Penis (tissue), 1 donor: ENCODE measurements around a stretch of chr13.

GRCh38 chr13:21458240-21458683 lies 841 bp downstream of the ZDHHC20 start:
- PRO-cap: no peak

DNA sequence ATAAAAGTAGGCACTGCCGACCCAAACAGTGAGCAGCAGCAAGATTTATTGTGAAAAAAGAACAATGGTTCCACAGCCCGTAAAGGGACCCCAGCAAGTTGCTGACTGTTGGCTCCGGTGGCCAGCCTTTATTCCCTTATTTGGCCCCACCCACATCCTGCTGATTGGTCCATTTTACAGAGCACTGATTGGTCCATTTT lies 161.6 kb downstream of the FGF9 start:
- PRO-cap: no peak

GRCh38 chr13:21930567-21931198 lies 259.8 kb downstream of the FGF9 start:
- PRO-cap: no peak

GRCh38 chr13:22017262-22017676 lies 346.4 kb downstream of the FGF9 start:
- PRO-cap: no peak

DNA sequence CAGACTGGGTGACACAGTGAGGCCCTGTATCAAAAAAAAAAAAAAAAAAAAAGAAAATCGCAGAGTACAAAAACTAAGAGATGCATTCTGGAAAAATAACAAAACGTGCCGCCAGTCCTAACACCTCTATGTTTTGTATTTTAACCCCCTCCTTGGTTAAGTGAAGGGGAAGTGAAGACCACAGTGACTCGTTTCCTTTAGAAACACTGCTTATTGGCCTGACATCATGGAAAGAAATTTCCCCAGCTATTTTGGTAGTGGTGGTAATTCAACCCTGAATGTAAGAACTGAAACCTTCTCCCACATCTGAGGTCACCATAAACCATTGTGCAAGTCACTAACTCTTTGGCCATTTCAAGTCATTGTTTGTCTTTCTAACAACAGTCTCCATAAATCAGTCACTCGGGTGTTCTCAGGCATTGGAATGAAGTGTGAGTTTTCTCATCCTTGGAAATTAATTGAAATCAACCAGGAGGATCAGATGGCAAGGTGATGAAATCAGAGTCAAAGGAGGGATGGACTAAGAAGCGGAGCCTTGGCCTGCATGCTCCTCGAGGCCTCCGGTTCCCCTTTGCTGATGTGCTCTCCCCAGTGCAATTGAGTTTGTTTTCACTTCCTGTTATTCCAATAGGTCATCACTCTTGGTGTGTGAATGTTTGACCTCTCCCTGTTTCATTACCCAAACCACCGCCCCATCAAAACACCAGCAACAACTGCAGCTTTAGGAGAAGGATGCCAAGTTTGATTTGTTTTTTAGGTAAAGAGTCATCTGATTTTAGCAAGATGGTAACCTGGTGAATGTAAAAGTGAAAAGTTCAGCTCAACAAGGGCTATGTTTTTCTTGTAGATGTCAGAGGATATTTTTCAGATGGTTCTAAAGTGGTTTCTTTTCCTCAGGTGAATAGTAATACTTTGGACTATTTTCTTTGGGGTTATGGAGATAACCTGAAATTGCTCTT lies 444.0 kb downstream of the FGF9 start:
- PRO-cap: no peak

DNA sequence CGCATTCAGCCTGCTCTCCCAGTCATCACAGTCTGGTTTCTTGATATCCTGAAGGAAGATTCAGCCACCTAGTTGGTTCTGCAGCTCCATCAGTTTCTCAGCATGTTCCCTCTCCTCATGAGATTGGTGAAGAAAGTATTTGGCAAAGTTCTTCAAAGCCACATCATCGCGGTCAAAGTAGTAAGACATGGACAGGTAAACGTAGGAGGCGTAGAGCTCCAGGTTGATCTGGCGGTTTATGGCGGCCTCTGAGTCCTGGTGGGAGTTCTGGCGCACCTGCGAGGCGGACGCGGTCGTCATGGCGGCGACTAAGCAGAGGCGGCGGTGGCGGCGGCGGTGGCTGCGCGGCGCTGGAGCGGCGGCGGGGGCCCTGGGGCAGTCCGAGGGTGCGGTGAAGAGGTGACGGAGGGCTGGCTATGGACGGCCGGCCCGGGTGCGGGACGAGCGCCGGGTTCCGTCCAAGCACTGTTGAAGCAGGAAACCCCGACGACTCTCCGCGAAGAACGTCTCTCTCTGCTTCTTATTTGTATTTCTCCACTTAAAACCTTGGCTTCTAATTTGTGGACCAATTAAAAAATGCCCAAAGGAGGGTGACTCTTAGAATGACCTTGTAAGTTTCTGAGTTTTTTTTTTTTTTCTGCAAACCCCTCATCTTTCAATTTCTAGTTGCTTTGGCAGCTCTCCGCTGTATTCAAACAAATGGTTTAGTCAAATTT lies 484.3 kb upstream of the SGCG start:
- PRO-cap: no peak

- PRO-cap: no peak
Measured at GRCh38 chr13:22837929-22838335, 342.8 kb upstream of the SGCG start.

DNA sequence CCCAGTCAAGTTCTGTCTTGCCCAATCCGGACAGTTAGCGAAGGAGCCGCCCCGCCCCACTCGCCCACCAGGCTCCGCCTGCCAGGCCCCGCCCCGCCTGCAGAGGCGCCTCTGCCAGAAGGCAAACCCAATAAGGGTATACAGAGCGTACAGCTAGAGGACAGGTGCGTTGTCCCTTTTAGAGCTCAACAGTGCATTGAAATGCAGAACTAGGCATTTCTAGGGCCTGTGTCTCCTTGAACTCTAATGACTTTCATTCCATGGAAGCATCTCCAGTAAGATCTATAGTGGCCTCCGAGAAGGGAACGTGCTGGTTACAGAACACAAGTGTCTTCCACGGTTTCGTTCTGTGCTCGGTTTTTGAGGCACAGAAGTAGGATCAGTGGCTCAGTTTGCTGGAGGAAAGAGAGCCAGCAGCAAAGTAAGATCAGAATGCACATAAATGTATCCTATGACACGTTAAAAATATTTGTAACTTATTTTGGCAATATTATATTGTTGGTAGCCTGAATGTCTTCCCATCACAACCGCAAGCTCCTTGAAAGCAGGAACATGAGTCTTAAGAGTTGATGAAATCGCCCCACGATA lies 57.7 kb downstream of the SACS start:
- PRO-cap: no peak

- PRO-cap: no peak
Measured at GRCh38 chr13:23411048-23412095, 22.1 kb downstream of the SACS start.

DNA sequence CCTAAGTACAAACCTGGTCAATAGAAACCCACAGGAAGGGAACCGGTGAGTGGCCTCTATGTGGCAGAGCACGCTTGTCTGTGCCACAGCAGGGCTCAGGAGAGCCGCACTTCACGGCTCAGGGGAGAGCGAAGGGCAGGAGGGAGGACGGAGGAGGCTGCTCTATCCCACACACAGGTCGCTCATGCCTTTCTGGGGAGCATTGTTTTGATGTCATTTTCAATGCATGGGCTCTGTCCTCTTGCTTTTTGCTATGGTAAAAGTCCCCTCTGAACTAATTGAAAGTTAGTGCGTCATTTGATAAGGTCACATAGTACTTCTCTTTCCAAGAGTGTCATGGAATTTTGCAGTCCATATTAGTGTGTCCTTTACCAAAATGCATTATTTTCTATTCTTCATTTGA lies 57.3 kb downstream of the TNFRSF19 start:
- PRO-cap: no peak

DNA sequence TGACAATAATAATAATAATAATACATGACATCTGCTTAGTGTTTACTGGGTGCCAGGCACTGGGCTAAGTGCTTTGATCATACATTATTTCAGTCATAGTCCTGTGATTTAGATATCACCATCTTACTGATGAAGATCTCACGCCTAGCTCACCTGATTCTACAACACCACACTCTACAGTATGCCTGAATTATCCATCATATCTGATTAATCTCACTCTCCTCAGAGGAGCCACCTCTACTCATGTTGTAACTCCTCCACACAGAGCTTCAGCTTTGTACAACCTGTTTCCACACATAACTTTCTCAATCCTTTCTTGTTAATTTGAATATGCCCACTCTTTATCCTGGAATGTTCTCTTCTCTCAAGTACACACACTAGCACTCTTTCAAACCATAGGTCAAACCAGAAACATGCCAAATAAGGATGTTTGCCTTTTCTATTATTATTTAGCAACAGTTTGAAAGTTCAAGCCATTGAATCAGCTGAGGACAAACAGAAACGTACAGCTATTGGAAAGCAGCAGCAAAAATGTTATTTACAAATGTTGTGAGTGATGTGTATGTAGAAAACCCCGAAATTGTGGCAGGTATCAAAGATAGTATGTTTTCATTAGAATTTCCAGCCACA lies 110.4 kb downstream of the MIPEP start:
- PRO-cap: no peak

- PRO-cap: no peak
Measured at GRCh38 chr13:23945708-23946094, 56.5 kb upstream of the MIPEP start.

DNA sequence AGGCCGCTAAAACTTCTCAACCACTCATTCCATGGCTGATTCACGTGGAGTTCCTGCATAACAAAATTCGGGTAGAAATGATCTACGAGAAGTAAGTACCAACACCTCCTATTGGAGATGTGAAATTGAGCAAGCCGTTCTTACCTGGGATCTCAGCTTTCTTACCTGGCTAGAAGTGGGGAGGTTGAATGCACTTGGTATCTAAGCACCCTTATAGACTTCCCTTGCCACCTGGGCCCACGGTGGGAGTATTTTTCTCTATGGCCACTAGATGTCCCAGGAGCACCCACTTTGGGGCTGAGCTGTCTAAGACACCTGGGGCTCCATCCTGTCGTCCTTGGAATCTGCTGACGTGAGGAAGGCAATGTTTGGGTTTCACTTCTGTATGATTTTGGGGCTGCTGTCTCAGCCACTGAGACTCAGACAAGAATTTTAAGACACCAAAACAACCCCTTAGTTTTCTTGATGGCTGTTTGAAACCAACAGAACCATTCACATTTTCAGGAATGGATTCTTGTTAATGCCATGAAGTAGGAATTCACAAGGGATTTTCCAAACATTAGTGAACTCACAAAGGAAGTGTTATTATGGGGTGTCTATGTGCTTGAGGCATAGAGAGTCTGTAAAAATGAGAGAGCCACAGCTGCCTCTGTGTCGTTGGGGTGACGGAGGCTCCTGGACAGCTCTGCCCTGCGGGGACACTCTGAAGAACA lies 107.0 kb upstream of the SPATA13 start:
- PRO-cap: no peak

- PRO-cap: no peak
Measured at GRCh38 chr13:24159744-24160421, 637 bp upstream of the SPATA13 start.

- PRO-cap: no peak
Measured at GRCh38 chr13:24217561-24217955, 57.0 kb downstream of the SPATA13 start.

- PRO-cap: no peak
Measured at GRCh38 chr13:24225842-24226350, 65.4 kb downstream of the SPATA13 start.

DNA sequence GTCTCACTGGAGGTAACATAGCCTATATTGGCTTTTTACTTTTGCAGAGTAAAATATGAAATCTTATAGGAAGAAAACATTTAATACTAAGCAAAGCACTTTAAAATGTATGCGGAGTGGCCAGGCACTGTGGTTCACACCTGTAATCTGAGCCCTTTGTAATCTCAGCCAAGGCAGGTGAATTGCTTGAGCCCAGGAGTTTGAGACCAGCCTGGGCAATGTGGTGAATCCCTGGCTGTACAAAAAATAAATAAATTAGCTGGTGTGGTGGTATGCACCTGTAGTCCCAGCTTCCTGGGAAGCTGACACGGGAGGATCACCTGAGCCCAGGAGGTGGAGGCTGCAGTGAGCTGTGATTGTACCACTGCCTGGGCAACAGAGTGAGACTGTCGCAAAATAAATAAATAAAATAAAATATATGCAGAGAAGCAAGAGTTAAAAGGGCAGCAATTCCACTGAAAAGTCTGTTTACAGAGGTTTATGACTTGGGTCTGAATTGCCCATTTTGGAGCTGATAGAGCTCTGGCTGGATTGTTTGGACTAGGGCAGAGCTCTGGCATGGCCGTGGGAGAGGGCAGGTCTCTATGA lies 64.8 kb upstream of the C1QTNF9 start:
- PRO-cap: no peak

- PRO-cap: no peak
Measured at GRCh38 chr13:24245749-24246418, 63.5 kb upstream of the C1QTNF9 start.

- PRO-cap: no peak
Measured at GRCh38 chr13:24282082-24282308, 27.4 kb upstream of the C1QTNF9 start.

GRCh38 chr13:24348756-24349481 lies 39.5 kb downstream of the C1QTNF9 start:
- PRO-cap: no peak